Measurements from ENCODE around the gene RHOJ.

DNA sequence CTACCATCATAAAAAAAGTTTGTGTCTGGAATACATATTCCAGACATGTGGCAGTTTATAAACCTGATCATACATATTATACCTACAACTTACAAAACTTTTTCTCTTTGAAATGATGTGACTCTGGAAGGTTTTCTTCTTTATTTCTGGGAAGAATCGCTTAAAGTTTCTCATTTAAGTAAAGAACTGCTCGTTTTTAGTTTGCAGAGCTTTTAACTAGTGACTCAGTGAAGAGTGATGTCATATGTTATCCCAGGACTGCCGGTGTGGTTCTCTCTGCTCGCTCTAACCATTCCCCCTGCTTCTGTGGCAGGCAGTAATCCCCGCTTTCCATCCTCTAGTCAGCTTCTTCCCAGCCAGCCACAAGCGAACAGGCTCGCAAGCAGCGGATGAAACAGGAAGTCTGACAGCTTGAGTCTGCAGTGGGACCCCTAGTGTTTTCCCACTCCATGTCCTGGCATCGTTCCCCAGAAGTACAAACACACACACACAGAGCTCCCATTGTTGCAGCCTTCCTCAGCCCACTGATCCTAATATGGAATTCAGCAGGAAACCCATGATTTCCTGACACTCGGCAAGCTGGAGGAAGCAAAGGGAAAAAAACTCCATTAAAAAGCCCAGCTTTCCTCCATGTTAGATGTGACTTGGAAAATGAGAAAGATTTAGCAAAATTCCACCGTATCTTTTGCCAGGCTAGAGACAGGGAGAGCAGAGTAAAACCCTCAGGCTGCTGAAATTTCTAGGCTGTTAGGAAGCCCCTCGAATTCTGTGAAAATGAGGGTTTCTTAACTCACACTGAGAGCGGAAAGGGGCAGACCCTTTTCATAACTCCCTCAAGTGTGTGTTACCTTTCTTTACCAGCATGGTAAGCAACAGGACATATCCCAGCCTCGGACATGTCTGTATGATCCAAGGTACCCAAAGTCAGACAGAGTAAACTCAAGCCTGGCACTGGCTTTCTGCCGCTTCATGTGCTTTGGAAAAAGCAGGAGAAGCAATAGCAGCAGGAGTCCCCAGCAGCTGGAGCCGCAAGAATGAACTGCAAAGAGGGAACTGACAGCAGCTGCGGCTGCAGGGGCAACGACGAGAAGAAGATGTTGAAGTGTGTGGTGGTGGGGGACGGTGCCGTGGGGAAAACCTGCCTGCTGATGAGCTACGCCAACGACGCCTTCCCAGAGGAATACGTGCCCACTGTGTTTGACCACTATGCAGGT lies at the start of gene RHOJ:
Gene RHOJ (plus strand): TSS at position 608 of the 1,214 bp plus-strand sequence.
- PRO-cap = no peak

DNA sequence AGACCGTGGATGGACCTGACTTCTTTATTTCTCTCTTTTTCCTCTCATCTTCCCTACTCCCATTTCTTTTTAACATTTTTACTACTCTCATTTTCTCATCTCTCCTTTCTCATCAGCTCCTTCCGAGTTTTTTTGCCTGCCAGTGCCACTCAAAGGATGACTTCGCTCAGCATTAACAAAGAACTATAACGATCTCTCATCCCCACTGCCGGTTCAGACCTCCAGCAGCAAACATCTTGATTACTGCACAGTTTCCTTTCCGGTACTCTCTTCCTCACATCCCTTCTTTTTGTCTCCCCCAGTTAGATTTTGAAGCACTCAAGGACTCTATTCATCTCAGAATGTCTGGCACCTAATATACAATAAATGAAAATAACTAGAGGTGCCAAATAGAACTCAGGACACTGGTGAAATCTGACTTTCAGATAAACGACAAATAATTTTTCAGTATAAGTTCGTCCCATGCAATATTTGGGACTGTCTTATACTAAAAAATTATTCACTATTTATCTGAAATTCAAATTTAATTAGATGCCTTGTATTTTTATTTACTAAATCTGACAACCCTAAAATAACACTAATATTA lies 109.3 kb upstream of the GPHB5 start:
- PRO-cap = no peak

DNA sequence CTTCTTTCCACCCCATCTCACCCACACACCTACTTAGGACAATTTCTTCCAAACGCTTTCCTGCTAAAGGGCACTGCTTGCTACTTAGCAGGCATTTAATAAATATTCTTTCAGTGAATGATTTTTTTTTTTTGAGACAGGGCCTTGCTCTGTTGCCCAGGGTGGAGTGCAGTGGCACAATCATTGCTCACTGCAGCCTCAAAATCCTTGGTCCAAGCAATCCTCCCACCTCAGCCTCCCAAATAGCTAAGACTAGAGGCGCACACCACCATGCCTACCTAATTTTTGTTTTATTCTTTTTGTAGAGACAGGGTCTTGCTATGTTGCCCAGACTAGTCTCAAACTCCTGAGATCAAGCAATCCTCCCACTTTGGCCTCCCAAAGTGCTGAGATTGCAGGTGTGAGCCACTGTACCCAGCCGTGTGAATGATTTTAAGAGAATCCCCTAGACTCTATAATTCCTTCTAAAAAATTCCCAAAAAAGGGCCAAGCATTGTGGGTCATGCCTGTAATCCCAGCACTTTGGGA lies 55.0 kb downstream of the PPP2R5E start:
- PRO-cap = no peak

- PRO-cap = no peak
These were observed 11.9 kb downstream of the PPP2R5E start for GRCh38 chr14:63531230-63531702.

DNA sequence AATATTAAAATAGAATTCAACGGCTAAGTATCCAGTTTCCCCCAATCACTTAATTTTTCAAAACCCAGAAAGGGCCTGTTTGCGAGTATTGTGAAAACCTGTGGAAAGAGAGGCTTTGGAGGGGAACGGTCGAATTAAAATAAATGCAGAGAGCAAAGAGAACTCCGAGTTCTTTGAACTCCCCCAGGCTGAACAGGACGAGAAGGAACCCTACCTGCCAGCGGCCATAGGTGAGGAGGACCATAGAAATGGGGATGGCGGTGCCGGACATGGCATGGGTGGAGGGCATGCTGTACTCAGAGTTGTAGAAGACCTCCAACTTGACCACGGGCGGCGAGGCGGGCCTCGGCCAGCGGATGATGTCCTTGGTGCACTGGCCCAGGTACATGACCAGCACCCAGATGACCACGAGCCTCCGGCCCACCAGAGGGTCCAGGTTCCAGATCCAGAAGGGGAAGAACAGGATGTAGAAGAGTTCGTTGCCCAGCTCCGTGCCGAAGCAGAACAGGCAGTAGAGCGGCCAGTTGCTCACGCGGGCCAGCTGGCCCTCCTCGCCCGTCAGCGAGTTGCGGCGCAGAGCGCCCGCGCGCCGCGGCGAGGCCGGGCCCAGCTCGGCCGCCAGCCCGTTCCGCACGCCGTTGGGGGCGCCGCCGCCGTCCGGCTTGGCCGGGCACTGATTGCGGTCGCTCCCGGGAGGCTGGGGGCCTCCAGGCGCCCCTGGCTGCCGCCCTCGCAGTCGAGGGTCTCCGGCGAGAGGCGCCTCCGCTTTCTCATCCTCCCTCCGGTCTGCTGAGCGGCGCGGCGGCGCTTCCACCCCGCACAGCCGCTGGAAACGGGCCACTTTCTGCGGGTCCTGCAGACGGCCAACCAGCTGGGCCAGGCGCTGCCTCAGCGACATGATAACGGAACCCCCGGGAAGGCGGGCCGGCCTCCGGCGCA lies 549 bp downstream of the SGPP1 start:
- PRO-cap = no peak

DNA sequence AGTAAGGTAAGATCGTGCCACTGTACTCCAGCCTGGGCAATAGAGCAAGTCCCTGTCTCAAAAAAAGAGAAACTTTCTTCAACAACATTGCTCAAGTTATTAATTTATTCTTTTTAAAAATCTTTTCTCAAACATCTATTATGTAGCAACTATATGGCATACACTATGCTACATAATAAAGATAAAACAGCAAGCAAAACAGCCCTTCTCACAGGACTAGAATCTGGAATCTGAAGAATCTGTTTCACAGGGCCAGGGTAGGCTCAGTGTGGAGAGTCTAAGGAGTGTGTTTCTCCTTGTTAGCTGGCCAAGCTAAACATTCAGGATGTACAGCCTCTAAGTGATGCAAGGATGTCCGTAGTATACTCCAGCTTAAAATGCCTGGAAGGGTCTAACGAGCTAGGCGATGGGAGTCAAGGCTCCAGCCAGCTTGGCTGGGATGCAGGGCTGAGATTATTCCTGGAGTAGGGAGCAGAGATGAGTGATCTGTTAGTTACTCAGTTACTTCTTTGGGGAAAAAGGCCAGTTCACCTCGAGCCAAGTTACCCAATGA lies 40.8 kb downstream of the SYNE2 start:
- PRO-cap = no peak

- PRO-cap = no peak
These were observed 142.4 kb downstream of the SYNE2 start for GRCh38 chr14:63995212-63995621.

GRCh38 chr14:64200188-64200468 lies 94.0 kb downstream of the ESR2 start:
- PRO-cap = no peak

- PRO-cap = no peak
These were observed 90.9 kb downstream of the ESR2 start for GRCh38 chr14:64203214-64203680.

- PRO-cap = no peak
These were observed 72.5 kb downstream of the ESR2 start for GRCh38 chr14:64221648-64222044.

GRCh38 chr14:64232187-64233318 lies 61.6 kb downstream of the ESR2 start:
- PRO-cap = no peak

- PRO-cap = no peak
These were observed 20.0 kb upstream of the AKAP5 start for GRCh38 chr14:64445108-64445901.

GRCh38 chr14:64465647-64465818 lies 234 bp downstream of the AKAP5 start:
- PRO-cap = no peak

DNA sequence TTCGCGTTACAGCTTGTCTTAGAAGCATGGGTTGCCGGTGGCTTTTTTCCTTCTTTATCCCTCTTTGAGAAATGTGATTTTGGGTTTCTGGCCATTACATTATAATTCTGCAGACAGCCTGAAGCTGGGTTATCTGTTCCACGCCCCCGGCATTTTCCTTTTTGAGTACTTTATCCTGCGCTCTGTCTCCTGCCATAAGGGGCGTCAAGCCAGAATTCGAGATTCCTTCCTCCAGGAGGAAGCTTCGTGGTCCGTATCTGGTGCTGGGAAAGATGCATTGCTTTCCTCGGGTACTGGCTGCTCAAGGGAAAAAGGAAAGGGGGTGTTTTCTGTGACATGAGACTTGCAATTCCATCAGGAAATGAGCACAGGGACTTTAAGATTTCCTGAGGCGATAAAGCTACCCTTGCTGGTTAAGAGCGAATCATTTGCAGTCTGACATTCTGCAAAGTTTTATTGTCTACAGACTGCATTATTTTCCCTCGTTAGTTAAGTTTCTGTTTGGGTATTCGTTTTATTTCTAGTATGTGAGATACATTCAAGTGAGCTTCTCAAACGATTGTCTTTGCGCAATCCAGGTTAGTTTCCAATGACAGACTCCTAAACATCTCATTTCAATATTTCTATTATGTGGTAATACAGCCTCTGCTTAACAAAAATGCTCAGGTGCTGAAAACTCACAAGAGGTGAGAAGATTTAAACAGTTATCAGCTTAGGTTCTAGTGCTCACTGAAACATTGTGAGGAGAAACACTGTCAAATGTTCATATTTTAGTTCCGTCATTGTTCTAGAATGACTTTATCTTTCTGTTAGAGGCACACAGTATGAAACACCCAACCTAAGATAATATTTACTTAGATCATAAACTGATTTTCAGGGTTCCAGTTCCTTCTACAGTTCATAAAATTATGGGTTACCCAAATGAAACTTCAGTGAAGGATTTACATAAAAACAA lies 797 bp downstream of the AKAP5 start:
- PRO-cap = no peak

GRCh38 chr14:64504014-64504497 lies 418 bp upstream of the ZBTB25 start:
- PRO-cap = bidirectional peak, plus-strand start at chr14:64504232, minus-strand start at chr14:64504193; bidirectional peak, plus-strand start at chr14:64504337, minus-strand start at chr14:64504383

- PRO-cap = bidirectional peak, plus-strand start at chr14:64674389, minus-strand start at chr14:64673864
These were observed 30.5 kb upstream of the PLEKHG3 start for GRCh38 chr14:64673643-64674255.

DNA sequence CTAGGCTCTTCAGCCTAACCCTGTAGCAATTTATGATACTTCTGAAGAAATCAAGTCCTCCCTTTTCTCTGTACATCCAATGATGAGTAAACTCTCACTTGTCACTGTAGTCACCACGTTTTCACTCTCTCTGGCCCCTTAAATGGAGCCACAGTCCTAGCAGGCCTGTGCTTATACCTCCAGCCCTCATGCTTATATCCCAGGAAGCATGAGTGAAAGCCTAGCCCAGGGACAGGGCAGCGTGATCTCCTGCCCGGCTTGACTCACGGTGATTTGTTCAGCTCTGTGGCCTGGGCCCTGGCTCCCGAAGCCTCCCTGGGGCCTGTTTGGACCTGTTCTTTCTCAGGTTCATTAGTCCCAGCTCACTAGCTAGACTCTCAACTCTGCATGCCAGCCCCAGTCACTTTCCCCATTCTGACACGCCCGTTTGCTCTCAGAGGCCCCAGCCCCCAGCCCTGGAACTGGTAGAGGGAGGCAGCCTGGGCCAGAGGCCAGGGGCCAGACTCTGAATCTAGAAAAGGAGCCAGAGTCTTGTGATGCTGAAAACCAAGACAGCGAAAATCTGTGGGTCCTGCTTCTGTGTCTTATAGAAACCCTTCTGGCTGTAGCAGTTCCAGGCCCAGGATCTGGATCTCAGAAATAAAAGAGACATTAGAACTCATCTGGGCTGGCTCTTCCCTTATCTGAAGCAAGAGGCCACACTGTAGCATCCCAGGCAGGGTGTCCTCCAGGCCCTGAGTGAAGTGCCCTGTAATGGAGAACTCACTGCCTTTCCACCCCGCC lies 23.9 kb upstream of the PLEKHG3 start:
- PRO-cap = no peak

- PRO-cap = no peak
These were observed 21.0 kb upstream of the PLEKHG3 start for GRCh38 chr14:64683006-64683889.

- PRO-cap = bidirectional peak, plus-strand start at chr14:64708894, minus-strand start at chr14:64708527
These were observed 4.2 kb downstream of the PLEKHG3 start for GRCh38 chr14:64708031-64709176.

DNA sequence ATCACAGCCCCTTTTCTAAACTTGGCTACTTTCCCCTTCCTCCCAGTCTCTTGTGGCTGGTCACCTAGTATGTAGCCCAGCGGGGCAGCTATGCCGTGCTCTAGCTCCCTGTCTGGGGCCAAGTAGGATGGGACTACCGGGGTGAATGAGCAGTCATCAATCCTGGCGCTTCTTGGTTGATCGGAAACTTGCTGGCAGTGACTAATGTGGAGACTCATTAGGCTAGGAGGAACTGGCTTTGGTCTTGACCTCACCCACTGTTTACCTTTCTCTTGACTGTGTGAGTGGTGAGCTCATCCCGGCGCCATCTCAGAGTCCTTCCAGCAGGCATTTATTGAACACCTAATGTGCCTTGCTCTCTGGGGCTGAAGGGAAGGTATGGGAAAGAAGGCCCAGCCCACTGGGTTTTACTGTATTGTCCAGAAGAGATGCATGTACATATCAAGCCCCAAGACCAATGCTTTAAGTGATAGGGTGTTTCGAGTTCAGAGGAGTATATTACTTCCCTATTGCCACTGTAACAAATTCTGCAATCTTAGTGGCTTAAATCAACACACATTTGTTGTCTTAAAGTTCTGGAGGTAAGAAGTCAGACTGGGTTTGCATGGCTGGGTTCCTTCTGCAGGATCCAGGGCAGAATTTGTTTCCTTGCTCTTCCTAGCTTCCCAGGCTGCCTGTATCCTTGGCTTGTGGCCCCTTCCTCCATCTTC lies 16.1 kb downstream of the PLEKHG3 start:
- PRO-cap = no peak